Heart left ventricle (tissue), 7 donors: ENCODE measurements around a stretch of chr5.

- PRO-cap, 6 experiments, result peak in 2 of 6 experiments; most common plus-strand start chr5:158483644 (in 2)
- RAMPAGE, long total RNA, 2 experiments, result no peak in any of the 2 experiments
- RRBS, result no CpG with 5 or more reads among the region's 3 CpGs
Measured at GRCh38 chr5:158483520-158483766, 616.3 kb downstream of the EBF1 start.

DNA sequence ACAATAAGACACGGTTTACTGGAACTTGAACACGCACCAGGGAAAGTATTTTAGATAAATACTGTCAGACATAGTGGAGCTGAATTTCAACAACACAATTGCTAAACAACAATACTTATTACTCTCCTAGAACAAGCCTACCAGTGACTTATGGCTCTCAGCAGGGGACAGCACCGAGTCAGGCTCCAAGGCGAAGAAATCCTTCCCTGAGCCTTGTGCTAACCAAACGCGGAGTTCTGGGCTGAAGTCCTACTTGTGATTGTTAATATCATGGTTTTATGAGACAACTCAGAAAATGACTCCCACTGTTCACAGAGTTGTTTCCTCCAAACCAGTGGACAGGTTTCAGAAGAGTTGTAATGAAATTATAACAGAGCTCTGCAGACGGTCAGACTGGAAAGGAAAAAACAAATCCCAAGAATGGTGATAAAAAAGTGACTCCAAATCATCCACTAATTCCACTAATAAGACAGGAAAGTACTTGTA, 359.6 kb downstream of the EBF1 start:
- PRO-cap, 6 experiments, result no peak in any of the 6 experiments
- RAMPAGE, long total RNA, 2 experiments, result no peak in any of the 2 experiments
- RRBS, result no CpG with 5 or more reads among the region's 7 CpGs

- PRO-cap, 6 experiments, result peak in 1 of 6 experiments; most common minus-strand start chr5:158802990 (in 1)
- RAMPAGE, long total RNA, 2 experiments, result no peak in any of the 2 experiments
- RRBS, result no CpG with 5 or more reads among the region's 1 CpG
Measured at GRCh38 chr5:158802846-158803071, 297.0 kb downstream of the EBF1 start.

DNA sequence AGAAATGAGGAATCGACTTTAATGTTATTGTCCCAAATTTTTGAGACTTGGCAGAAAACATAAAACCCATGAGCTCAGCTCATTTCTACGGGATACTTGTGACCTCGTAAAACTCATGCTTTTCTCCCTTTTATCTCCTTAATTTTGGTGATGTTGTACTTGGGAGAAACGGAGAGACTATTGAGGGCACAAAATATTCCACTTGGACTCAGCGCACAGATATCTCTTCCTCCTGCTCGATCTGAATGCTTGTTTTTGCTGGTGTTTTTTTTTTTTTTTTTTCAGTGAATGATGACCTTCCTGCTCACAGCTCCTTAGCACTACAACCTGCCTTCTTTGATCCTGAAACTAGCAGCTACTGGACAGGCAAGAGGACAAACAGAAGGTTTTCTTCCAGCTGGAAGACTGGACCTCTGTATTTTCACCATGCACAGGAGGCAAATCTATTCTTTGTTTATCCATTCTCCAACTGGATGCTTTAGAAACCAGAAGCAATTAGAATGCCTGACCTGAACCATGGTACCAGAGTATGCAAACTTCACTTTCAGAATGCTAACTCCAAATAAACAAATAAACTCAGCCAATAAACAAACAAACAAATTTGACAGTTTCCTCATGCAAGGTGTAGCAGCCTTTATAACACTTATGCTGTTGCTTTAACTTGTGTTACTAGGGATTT, 296.5 kb downstream of the EBF1 start:
- PRO-cap, 6 experiments, result peak in 1 of 6 experiments; most common plus-strand start position 189 of the sequence (in 1)
- RAMPAGE, long total RNA, 2 experiments, result no peak in any of the 2 experiments
- RRBS, result no CpG with 5 or more reads among the region's 6 CpGs

DNA sequence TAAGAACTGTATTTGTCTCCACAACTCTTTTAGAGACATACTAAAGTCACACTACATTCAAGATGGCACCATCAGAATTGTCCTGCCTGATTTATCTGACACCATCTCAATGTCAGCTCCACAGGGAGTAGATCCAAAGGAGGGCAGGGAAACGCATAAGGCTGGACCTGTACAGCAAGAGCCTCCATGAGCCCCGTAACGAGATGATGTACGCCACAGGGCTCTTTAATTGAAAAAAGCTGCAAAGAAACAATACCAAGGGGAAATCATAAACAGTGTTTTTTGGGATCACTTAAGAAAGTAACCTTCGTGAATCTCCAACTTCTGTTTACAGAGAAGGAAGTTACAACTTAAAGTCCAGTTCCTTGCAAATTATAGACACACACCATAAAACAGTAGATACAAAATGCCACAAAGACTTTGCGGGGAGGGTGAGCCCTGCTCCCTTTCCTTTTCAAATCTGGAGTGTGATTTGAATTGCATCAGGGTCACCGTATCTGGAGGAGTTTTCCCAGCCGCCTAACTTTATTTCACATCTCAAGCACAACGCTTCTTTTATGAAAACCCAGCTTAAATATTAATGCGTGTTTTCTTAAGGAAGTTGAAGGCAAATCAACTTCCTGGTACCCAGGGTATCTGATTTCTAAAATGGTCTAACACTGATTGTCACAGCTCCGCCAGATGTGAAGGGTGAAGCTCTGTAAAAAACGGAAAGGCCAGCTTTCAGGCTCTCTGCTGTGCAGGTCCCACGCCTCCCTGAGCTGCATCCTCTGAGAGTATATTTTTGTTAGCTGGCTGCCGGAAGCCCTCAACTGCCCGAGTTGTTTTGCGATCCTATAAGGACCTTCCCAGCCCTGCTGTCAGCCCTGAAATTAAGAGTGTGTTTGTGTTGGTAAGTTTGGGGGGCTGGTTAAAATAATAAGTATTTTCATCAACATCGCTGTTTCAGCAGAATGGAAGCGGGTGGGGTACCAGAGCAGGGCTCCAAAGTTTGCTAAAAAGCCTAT, 88.8 kb downstream of the EBF1 start:
- PRO-cap, 6 experiments, result peak in 3 of 6 experiments; most common plus-strand start position 811 of the sequence (in 1); most common minus-strand start position 758 of the sequence (in 3)
- RAMPAGE, long total RNA, 2 experiments, result no peak in any of the 2 experiments
- RRBS, result no CpG with 5 or more reads among the region's 18 CpGs

DNA sequence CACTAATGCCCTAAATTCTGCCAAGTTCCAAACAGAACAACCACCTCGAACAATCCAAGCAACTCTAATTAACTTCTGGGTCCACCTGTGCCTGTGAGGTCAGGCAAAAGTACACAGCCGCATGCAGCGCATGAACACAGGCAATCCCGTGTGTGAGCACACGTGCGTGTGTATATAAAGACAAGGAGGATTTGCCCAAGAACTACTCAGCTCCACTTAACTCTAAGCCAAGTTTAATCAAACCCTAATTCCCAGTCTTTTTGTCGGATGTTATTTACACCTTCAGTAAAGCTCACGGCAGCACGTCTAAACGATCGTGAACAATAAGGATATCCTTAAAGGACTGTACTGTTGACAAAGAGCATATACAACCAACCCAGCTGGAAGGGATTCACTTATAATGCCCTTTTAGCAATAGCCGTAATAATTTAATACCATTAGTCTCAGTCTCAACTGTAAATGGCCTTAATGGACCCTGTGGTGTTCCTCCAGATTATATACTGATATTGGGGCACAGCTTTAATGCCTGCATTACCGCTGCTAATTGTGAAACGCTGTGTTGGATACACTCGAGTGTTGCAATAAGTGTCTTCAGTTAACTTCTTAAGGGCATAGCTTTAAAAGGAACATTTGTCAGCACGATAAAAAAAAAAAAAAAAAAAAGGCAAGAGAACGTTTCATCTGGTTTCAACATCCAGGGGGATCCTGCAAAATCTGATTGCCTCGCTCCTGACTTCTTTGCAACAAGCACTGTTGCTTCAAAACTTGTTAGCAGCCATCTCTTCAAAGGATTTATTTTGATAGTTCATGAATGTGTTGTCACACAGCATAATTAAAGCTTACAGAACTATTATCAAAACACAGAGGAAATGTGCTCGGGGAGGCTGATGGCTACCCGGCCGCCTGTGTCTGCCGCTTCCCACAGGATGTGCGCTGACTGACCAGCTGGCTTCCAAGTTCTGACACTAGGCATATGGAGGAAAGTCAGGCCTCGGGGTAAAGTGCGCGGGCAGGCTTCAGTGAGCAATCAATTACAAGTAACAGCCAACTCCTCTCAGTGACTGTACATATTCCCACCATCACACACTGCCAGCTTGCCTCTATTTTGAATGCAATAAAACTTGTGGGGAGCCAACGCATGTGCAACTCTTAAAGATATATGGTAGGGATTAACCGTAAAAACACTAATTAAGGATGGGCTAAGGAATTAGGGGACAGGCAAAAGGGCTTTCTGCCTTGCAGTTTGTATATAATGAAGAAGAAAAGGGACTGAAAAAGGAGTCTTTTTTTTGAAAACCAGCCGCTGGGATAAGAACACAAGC, 77.8 kb downstream of the EBF1 start:
- PRO-cap, 6 experiments, result peak in 4 of 6 experiments; most common plus-strand start position 972 of the sequence (in 2); most common minus-strand start position 911 of the sequence (in 4)
- RAMPAGE, long total RNA, 2 experiments, result no peak in any of the 2 experiments
- RRBS, result no CpG with 5 or more reads among the region's 29 CpGs

- PRO-cap, 6 experiments, result peak in 4 of 6 experiments; most common plus-strand start chr5:159050019 (in 3); most common minus-strand start chr5:159049664 (in 1)
- RAMPAGE, long total RNA, 2 experiments, result no peak in any of the 2 experiments
- RRBS, result no CpG with 5 or more reads among the region's 9 CpGs
Measured at GRCh38 chr5:159049444-159050178, 50.1 kb downstream of the EBF1 start.

DNA sequence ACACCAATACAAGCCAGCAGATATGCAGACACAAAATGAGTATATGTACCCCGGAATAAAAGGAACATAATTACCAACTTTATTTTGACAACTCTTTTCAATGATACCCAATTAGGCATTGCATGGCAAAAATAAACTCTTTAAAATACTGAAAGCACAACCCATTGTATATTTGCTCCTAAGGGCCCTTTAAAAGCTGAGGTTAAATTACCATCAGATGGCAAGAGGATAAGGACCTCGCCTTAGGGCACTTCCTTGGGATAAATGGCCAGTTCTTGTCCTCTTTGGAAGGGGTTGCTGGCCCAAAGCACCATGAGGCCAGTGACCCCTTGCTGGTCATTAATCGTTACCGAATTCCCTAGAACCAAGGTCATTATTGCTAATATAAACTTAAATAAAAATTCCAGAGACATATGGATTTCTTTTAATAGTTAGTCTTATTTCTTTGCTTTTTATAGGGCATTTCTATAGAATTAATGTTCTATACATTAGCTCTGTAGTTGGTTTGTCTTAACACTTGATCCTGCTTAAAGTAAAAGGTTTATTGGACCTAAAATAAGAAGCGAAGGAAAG, 45.9 kb downstream of the EBF1 start:
- PRO-cap, 6 experiments, result no peak in any of the 6 experiments
- RAMPAGE, long total RNA, 2 experiments, result start-site peak on the minus strand in 1 of 2 experiments, centred at position 437 of the sequence, 6 reads per replicate
- RRBS, result no CpG with 5 or more reads among the region's 5 CpGs

DNA sequence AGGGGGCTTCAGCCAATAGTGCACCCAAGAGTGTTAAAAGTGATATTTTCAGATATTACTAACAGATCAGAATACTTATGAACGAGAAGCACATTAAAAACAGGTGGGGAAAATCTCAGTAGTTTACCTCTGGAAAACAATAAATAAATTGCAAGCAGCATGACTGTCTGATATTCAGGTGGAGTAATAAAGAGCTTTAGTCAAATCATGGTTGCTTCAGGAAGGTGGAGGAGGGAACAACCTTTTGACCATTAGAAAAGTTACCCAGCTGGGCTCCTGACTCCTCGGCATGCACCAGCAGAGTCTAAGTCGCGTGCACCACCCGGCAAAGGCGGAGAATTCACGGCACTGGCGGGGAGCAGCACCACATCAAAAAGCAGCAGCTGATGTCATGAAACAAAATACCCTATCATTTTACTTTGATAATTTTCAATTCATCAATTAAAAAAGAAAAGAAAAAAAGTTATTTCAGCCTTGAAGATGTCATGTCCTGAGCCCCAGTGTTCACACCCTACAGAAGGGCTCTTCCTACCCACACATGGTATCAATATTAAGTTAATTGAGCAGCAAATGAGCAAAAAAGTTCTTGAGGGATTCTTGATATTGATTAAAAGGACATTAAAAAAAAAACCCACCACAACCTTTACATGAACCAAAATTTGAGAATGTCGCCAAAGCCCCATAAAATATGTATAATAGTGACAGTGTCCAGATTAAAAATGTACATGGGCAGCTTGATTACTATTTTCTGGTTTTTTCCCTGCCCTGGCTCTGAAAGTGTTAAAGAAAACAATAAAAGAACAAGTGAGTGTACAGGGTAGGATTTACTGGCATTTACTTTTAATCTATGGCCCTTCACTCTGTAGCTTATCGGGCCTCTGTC, 34.4 kb downstream of the EBF1 start:
- PRO-cap, 6 experiments, result no peak in any of the 6 experiments
- RAMPAGE, long total RNA, 2 experiments, result no peak in any of the 2 experiments
- RRBS, result no CpG with 5 or more reads among the region's 10 CpGs

DNA sequence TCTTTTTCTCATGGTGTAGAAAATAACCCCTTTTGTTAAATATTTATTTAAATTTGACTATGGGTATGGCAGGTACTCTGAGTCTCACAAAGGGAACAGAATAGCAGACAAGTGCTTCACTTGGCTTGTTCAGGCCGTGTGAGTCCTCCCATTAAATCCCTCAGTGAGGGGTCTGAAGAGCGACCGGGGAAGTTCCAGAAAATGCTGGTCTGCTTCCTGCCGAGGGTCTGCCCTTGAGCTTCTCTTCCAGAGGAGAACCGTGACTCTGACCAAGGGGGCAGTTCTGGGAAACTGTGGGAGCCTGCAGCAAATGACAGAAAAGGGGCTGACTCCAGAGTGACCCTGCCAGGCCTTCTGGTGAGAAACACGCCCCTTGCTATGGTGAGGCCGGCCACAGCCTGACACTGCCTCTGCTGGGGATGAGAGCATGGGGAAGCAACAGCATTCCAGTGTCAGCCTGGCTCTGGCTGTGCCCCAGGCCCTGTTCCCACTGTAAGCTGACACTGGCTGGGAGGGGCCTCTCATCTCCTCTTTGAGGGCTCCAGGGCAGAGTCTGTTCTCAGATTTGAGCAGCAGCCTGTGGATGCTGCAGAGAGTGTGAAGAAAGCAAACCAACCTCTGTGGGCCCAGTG, 179.9 kb upstream of the IL12B start:
- PRO-cap, 6 experiments, result peak in 6 of 6 experiments; most common plus-strand start position 562 of the sequence (in 6); most common minus-strand start position 400 of the sequence (in 2)
- RAMPAGE, long total RNA, 2 experiments, result no peak in any of the 2 experiments
- RRBS, result no CpG with 5 or more reads among the region's 7 CpGs

DNA sequence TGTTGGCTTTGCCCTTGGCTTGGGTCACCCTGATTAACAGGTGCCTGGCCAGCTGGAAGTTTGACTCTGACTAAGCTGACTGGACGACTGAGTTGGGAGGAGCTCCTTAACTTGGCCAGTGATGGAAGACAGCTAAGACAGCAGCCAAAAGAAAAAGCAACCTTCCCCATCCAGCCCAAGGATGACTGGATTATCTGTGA, 60.4 kb upstream of the ADRA1B start:
- PRO-cap, 6 experiments, result no peak in any of the 6 experiments
- RAMPAGE, long total RNA, 2 experiments, result no peak in any of the 2 experiments
- RRBS, result no CpG with 5 or more reads among the region's 1 CpG

GRCh38 chr5:159987032-159987763, 21.7 kb upstream of the TTC1 start:
- PRO-cap, 6 experiments, result no peak in any of the 6 experiments
- RAMPAGE, long total RNA, 2 experiments, result no peak in any of the 2 experiments
- RRBS, result 2% methylated on average over 3 of the region's 52 CpGs

GRCh38 chr5:160020881-160021143, 11.9 kb downstream of the TTC1 start:
- PRO-cap, 6 experiments, result no peak in any of the 6 experiments
- RAMPAGE, long total RNA, 2 experiments, result no peak in any of the 2 experiments
- RRBS, result no CpG with 5 or more reads among the region's 3 CpGs

DNA sequence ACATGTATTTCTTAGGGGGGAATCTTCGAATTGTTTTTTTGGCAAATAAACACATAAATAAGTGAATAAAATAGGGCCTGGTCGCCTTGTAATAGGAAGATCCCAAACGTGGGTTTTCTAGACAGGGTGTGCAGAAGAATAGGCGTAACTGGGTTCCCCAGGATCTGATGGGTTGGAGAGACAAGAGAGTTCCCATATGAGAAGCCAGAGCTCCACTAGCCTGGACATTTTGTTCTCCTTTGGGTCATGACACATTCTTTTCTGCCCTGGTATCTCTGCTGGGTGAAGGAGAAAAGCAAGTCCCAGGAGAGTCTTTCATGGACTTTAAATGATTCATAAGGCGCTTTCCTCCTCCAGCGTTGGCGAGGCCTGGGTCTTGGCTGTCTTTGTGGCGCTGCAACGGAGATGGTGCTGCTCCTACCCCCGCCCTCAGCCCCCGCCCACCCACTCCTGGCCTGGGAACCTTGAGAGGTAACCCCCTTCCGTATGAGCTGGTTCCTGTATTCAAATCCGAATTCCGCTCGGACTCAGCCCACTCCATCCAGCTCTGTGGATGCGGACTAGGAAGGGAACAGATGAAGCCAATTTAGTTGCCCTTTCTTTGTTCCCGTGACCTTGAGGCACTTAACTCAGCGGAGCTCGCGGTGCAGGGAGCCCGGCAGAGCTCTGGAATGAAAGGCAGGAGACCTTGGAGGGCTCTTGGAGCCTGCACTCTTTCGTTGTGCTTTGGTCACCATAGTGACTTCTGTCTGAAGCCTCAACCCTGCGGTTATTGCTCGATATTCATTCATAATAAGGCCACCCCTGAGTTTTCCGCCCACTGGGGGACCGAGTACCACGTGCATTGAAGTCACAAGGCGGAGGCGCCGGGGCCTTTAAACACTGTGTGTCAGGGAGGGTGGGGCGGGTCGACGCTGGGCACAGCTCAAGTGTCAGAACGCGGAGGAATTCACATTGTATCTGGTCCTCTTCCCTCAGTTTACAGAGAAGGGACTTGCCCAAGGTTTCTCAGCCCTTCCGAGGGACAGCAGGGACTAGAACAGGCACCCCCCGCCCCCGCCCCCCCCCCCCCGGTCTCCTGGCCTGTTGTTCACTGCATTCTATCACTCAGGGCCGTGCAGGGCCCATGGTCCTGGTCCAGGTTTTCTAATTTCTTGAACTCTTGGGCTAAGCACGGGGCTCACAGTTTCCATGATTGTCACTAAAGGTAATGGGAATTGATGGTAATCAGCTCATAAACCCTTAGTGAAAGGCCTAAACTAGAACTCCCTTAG, 14.1 kb upstream of the PWWP2A start:
- PRO-cap, 6 experiments, result peak in 2 of 6 experiments; most common plus-strand start position 623 of the sequence (in 1)
- RAMPAGE, long total RNA, 2 experiments, result no peak in any of the 2 experiments
- RRBS, result no CpG with 5 or more reads among the region's 41 CpGs

GRCh38 chr5:160169851-160170258, 50.6 kb upstream of the PWWP2A start:
- PRO-cap, 6 experiments, result no peak in any of the 6 experiments
- RAMPAGE, long total RNA, 2 experiments, result no peak in any of the 2 experiments
- RRBS, result no CpG with 5 or more reads among the region's 5 CpGs

DNA sequence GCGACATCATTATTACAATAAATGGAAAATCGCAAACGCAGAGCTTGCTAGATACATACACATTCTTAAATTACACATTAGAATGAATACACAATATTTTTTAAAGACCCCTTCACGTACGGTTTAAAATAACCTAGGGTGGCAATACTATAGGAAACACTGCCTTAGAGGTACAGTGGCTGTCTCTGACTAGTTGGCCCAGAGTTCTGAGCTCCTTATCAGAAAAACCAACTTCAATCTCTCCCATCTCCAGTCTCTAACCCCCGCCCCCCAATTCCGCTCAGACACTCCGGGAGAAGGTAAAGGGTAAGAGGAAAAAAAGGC, 973 bp downstream of the CCNJL start:
- PRO-cap, 6 experiments, result no peak in any of the 6 experiments
- RAMPAGE, long total RNA, 2 experiments, result no peak in any of the 2 experiments
- RRBS, result 0% methylated on average over 1 of the region's 8 CpGs

- PRO-cap, 6 experiments, result no peak in any of the 6 experiments
- RAMPAGE, long total RNA, 2 experiments, result no peak in any of the 2 experiments
- RRBS, result no CpG with 5 or more reads among the region's 15 CpGs
Measured at GRCh38 chr5:160417680-160418402, 1.0 kb downstream of the SLU7 start.

- PRO-cap, 6 experiments, result peak in 2 of 6 experiments; most common plus-strand start chr5:160467872 (in 1); most common minus-strand start chr5:160468111 (in 1)
- RAMPAGE, long total RNA, 2 experiments, result no peak in any of the 2 experiments
- RRBS, result 3% methylated on average over 3 of the region's 39 CpGs
Measured at GRCh38 chr5:160467096-160468467, 45.9 kb downstream of the PTTG1 start.

DNA sequence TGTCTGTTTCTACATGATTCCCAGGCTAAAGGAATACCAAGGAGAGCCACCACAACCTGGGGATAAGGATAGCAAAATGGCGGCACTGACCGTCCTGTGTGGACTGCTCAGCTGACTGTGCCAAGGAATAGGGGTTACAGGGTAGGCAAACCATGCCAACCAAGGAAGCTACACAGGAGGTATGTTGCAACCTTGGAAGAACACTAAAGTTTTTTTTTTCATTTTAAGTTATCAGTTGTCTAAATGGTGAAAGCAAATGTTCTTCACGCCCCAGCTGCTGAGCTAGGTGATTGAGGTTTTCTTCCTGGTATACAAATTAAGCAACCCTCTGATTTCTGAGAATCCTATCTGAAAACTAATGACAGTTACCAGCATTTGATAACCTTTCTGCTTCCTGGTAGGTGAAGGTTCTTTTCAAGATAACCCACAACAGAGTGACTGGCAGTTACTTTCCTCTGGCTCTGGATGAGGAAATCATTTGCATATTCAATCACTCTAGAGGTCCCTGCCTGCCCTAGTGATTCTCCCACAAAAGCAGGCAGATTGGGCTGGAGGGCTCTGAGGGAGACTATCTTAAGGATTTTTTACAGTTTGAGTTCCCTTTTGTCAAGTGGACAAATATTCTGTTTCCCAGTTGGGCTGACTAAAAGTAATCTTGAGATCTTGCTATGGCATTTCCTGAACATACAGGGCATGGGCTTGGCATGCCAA, 194.9 kb downstream of the ATP10B start:
- PRO-cap, 6 experiments, result no peak in any of the 6 experiments
- RAMPAGE, long total RNA, 2 experiments, result no peak in any of the 2 experiments
- RRBS, result no CpG with 5 or more reads among the region's 3 CpGs

GRCh38 chr5:160929142-160929594, 77.2 kb upstream of the ATP10B start:
- PRO-cap, 6 experiments, result no peak in any of the 6 experiments
- RAMPAGE, long total RNA, 2 experiments, result no peak in any of the 2 experiments
- RRBS, result no CpG with 5 or more reads among the region's 2 CpGs